Psoas muscle (tissue), 2 donors: ENCODE results near the genes NETO1 and TSHZ1.

DNA sequence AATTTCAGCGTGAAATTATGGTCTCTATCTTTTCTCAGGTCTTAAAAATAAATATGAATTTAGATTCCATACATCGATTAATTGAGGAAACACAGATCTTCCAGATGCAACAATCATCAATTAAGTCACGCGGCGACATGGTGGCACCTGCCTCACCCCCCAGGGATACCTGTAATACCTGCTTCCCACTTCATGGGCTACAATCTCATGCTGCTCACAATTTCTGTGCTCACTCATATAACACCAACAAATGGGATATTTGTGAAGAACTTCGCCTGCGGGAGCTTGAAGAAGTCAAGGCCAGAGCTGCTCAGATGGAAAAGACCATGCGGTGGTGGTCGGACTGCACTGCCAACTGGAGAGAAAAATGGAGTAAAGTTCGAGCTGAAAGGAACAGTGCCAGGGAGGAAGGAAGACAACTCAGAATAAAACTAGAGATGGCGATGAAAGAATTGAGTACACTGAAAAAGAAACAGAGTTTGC is 38.9 kb downstream of the CCDC102B start:
- PRO-cap, 2 experiments = no peak in any of the 2 experiments

DNA sequence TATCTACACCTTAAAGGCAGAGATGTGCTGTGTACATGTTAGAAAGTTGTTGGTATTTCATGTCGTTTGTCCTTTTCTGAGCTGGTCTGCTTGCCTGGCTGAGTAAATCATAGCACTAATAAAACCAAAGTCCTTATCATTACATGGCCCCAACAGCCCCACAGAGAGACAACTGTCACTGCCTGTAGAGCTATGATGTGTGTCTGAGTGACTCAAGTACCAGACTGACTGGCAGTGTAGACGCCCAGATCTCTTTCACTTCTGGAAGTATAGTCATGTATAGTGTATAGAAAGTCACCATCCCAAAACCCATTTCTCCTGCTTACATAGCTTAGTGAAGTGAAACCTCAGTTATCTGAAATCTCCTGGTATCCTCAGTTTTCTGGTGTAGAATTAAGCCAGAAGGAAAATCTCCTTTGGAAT is 4.4 kb downstream of the SOCS6 start:
- PRO-cap, 2 experiments = no peak in any of the 2 experiments

DNA sequence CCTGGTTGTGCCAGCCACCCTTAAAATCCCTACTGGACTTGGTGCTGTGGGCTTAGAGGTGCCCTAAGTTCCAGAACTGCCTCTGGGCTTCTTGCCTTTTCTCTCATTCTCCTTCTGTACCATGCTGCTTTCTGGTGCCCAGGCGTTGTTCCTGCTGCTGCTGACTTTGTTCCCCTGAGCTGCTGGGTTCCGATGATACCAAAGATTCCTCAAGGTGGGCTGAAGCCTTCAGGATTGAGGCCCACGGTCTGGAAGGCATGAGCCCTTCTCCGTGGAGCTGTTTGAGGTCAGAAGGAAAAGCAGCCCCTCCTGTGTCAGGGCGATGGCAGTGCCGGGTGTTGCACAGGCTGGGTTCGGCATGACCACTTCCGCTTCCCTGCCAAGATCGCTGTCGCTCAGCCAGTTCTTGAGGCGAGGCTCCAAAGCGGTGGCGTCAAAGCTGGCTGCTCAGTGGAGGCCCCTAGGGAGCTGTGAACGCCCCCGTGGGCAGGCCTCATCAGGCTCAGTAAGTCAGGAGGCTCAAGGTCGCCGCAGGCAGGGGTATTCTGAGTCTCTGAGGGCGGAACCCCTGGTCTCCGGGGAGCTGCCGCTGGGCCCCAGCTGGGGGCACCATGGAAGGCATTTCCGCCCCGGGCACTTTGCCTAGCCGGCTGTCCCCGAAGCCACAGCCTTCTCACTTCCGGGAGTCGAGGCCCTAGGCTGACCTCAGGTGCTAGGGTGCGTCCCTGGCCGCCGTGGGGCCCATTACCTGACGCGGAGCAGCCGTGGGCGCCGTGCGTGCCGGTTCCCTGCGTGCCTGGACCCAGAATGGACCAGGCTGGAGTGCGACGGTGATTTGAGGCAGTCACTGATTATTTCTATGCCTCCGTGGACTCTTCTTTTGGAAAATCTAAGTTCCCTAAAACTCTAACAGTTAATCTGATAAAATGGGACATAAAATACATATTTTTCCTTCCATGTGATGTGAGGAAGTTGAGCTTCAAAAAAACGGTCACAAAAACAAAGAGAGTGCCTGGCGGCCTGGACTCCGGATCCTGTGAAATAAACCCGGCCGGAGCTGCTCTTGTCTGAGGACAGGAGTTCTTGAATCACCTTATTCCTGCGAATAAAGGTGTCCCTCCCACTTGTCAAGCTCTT is 210.4 kb downstream of the SOCS6 start:
- PRO-cap, 2 experiments = no peak in any of the 2 experiments

DNA sequence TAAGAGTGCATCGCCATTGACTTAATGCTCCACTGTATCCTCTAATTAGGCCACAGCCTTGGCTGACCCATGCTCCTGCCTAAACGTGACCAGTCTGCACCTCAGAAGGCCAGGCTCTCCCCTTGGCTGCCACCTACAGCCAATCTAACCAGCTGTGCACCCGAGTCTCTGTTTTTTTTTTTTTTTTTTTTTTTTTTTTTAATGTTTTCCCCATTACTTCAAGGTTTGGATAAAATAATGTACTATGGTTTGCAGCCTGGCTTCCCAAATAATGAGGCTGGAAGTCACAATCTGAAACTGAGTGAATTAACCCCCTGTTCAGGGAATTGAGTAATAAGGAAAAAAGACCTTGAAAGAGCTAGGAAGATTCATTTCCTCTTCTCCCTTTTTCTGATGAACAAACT is 361.3 kb downstream of the SOCS6 start:
- PRO-cap, 2 experiments = no peak in any of the 2 experiments

GRCh38 chr18:72867669-72868475 is at the start of gene NETO1:
Gene NETO1, minus strand, starts transcription at chr18:72867987.
- PRO-cap, 2 experiments = no peak in any of the 2 experiments

- PRO-cap, 2 experiments = no peak in any of the 2 experiments
Observed at GRCh38 chr18:73690110-73690583, 457.5 kb downstream of the FBXO15 start.

DNA sequence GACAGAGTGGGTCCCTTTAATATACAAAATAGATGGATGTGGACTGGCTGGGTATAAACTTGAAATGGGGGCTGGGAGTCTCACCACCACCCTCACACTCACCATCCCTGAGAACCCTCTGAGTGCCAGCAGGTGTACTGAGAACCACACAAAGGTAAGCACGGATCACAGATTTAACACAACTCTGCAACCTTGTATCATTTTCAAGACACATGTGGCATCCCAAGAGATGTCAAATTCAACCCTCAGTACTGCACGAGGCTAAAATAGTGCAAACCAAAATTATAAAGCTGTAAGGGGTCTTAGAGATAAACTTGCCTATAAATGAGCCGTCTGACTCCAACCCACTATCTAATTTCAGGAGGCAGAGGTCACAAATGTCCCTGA is 68.6 kb downstream of the TIMM21 start:
- PRO-cap, 2 experiments = no peak in any of the 2 experiments

- PRO-cap, 2 experiments = no peak in any of the 2 experiments
Observed at GRCh38 chr18:74255028-74255833, 36.5 kb downstream of the CYB5A start.

DNA sequence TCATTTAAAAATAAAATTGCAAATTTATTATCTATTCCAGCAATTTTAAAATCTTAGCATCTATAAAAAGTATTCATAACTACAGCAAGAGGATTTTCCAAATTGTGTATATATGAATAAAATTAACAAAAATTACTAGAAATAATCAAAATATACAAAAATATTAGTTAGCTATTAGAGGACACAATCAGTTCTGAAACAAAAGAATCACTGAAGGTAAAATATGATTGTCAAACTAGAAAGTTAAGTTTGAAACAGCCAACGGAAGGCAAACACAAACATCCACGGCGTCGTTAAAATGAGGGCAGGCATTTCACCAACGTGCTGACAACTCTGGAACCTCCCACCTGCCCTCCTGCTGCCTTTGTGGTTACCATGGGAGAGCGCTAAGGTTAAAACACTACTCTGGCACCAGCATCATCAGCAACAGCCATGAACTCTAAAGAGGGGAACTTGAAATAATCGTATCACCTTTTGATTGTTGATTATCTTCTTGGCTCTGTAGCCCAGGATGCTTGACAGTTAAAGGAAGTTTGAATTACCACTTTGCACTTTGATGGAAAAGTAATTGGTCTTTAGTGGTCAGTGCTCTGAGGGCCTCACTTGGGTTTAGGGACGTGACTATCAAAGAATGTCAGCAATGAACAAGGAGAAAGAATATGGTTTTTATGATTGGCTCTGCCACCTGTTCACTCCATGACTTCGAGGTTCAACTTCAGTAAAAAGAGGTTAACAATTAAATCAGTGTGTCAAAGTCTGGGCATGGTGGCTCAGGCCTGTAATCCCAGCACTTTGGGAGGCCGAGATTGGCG is 34.7 kb downstream of the CYB5A start:
- PRO-cap, 2 experiments = no peak in any of the 2 experiments

DNA sequence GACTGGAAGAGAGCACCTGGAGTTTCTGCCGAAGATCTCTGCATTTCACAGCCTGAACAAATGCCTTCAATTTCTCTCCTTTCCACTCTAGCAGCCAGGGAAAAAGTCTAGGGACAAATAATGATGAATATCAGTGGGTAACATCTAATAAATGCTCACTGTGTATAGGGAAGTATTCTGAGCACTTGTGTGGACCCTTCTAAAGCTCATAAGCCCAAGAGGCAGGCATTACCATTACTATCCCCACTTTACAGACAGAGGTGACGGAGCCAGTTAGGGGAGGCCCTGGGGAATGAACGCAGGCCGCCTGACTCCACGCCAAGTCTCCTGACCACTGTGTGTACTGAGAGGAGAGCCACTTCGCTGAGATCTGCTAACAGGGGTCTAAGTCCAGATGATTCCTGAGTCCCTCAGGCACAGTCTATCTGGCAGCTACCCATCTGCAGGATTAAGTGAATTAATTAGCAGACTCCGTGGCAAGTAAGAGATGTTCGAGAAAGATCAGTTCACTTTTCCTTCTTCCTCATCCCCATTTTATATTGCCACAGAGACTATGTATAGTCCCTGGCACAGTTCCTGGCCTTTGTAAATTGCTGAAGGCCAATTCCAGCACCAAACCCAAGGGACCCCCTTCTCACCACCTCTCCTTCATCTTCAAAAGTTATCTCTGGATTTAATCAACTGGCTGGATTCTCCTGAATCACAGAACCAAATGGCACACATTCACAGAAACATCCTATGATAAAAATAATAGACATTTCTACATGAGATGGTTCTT is 13.7 kb downstream of the CYB5A start:
- PRO-cap, 2 experiments = no peak in any of the 2 experiments

DNA sequence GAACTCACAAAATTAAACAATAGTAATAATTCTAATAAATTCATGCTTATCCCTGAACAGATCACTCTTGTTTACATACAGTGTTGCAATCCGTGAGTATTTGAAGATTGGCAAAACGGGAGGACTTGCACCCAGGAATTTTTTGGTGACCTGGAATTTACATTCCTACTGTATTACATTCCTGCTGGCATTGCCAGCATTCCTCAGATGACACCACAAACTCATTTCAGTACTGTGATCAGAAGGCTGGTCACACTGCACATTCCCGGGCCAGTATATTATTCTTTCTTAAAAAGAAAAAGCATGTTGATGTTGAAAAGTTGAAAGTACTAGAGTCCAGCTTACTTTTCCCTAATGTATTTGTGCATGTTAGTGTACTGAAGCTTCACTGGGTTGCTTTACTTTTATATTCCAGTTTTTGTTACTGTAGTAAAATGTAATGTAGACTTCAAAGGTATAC is 1.2 kb downstream of the C18orf63 start:
- PRO-cap, 2 experiments = no peak in any of the 2 experiments

DNA sequence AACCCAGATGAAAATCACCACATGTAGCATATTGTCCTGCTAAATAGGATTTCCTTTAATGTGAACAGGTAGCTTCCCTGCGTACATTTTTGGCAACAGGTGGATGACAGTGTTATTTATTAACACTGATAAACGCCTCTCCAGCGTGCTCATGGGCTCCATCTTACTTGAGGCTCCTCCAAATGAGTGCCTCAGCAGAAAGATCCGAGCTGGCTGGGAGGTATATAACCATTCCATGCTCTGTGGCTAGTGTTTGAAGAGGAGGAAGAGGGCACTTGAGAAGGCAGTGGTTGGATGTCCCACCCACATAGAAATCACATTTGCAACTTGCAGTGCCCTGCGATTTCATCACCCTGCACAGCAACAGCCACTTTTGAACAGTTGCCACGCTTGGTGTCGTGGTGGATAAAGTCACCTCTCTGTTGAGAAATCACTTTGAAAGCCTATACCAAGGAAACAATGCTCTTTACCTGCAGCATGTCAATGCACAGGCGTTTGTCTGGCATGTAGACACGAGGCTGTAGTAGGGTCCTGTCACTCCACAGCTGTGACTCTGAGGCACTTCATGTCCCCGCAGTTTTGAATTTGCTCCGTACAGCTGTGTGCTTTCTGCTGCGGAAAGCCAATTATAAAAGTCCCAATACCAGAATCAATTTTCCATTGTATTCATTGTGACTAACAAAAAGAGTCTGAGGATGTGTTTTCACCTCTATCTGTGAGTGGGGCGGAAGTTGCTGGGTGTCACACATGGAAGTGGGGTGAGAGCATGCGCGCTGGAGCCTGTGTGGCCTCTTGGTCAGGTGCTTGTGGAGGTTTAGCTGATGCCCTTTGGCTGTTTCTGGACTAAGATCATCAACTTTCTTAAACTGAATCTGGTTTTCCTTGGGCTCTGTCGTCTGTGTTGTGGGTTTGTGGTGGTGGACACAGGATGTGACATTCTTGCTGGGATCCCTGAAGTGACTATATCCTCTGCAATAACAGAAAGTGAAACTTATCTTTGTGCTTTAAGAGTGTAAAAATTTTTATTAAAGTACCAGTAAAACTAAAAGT is 2.7 kb downstream of the CNDP2 start:
- PRO-cap, 2 experiments = no peak in any of the 2 experiments

DNA sequence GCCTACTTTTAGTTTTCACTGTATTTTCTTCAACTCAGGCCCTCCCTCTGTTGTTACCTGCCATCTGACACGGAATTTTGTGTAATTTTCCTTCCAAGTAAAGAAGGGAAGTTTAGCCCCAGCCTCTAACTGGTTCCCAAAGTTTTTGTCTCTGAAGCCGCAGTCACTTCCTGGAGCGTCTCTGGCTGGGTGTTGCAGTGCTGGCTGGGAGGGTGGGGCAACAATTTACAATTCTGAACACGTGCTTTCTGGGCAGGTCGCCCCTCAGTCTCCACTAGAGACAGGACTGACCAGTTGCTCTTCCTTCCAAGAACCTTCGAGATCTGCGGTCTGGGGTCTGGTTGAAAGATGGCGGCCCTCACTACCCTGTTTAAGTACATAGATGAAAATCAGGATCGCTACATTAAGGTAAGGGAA is 3.5 kb downstream of the CNDP2 start:
- PRO-cap, 2 experiments = no peak in any of the 2 experiments

- PRO-cap, 2 experiments = no peak in any of the 2 experiments
Observed at GRCh38 chr18:74508826-74509295, 12.7 kb downstream of the CNDP2 start.

- PRO-cap, 2 experiments = no peak in any of the 2 experiments
Observed at GRCh38 chr18:74994216-74994873, 214.6 kb downstream of the PTGR3 start.

GRCh38 chr18:75052210-75052798 is 156.6 kb downstream of the PTGR3 start:
- PRO-cap, 2 experiments = no peak in any of the 2 experiments

DNA sequence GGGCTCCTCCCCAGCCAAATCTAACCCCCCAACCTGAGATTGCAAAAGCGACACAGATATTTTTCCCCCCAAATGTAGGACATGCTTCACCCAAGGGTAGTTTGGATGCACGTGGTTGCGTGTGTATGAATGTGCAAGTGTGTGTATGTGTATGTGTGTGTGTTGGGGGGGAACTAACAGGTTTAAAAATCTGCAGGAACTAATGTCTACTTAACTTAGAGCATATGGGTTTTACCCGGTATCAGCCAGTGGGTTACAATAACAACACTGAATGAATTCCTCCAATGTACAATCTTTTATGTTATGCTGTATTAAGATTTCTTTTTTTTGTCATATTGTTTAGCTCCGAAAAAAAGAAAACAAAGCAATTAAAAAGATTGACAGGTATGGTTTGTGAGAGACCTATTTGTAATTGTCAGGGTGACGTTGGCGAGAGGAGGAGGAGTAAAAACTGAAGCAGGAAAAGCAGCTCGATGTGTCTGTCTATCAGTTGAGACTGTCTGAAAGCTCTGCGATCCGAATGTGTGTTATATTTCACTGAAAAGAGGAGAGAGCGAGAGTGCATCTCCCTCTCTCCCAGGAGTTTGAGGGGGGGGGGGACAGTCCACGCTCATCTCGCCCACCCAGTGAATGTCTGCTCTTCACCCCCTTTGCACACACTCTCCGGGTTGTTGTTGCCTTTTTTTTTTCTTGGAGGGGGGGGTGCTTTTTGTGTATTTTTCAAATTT is at the start of gene TSHZ1:
Gene TSHZ1 (plus strand): TSS at position 489 of the 728 bp plus-strand sequence.
- PRO-cap, 2 experiments = peak in 2 of 2 experiments; most common plus-strand start position 489 of the sequence (in 2)

- PRO-cap, 2 experiments = no peak in any of the 2 experiments
Observed at GRCh38 chr18:75230571-75230951, 20.0 kb downstream of the TSHZ1 start.

GRCh38 chr18:76470469-76471020 is 24.5 kb downstream of the ZNF516 start:
- PRO-cap, 2 experiments = no peak in any of the 2 experiments

- PRO-cap, 2 experiments = no peak in any of the 2 experiments
Observed at GRCh38 chr18:76476838-76477890, 17.9 kb downstream of the ZNF516 start.